A172 (cell line): Measurements from ENCODE around the genes TCEA3, FUCA1, PNRC2 and SRRM1.

- RAMPAGE, long total RNA, result no peak
Observed at GRCh38 chr1:23196525-23197308, 20.6 kb downstream of the HTR1D start.

GRCh38 chr1:23319089-23320247 is 24.6 kb downstream of the HNRNPR start:
- RAMPAGE, long total RNA, result no peak

DNA sequence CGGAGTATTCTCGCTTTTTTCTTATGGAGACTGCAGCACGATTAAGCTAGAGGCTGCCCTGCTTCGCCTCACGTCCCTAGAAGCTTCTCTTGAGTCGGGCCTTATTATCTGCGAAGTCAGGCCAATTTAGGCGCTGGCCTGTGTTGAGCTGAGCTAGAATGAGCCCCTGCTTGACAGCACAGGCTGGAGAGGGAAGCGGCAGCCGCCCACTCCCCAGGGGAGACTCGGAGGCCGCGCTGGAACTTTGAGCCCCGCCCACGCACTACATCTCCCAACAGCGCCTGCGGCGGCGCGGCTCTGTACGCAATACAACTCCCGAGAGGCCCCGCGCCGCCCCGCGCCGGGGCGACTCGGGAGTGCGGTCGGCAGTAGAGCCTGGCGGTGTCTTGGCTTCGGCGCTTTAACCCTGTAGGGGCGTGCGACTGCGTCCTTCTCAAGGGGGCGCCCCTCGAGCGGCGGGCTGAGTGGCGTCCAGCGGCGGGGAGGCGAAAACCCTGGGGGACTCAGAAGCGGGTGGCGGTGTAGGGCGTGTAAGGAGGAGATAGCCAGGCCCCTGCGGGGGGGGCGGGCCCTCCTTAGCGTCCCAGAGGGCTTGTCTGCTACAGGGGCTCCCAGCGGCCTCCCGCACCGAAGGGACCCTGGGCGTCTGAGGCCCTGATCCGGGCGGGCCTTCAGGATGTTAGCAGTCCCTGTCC is 867 bp downstream of the ZNF436 start:
- RAMPAGE, long total RNA, result no peak

GRCh38 chr1:23370858-23371702 is 1.4 kb upstream of the ZNF436 start:
- RAMPAGE, long total RNA, result no peak

DNA sequence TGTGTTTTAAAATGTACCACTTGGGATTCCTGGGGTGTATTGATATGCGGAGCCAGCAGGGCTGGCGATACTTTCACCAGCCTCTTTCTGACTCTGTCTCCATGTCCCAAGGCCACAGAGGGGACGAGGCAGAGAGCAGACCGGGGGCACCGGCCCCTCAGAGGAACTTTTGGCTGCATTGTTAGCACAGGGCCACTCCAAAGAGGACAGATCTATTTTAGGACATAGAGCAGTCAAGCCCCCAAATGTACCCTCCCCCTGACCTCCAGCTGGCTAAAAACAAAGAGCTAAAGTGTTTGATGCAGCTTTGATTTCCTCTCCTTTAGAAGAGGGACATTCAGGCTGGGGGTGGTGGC is 25.5 kb upstream of the ZNF436 start:
- RAMPAGE, long total RNA, result no peak

GRCh38 chr1:23423920-23424965 is at the start of gene TCEA3:
Gene TCEA3, minus strand, starts transcription at chr1:23424748.
- RAMPAGE, long total RNA, result no peak

GRCh38 chr1:23434102-23434717 is 9.7 kb upstream of the TCEA3 start:
- RAMPAGE, long total RNA, result no peak

GRCh38 chr1:23555923-23556517 is 3.3 kb downstream of the ID3 start:
- RAMPAGE, long total RNA, result no peak

DNA sequence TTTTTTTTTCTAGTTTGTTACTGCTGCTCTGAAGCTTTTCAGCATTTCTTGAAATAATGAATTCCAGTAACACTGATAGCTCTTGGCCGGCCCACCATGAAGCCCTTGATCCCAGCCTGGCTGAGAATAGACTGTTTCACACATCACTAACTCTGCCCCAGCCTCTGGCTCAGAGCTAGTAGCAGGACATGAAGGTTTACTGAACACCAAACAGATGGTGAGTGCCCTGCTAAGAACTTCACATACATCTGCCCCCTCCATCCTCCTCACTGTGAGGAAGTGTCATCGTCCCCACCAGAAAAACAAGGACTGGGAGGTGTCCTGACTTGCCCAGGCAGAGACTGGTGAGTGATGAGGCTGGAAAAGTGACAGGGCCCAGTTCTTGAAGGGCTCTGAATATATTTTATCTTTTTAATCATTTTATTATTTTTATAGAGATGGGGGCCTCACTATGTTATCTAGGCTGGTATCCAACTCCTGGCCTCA is 33.2 kb upstream of the ID3 start:
- RAMPAGE, long total RNA, result no peak

- RAMPAGE, long total RNA, result no peak
Observed at GRCh38 chr1:23598339-23599043, 39.2 kb upstream of the ID3 start.

GRCh38 chr1:23651048-23651524 is 40.5 kb upstream of the RPL11 start:
- RAMPAGE, long total RNA, result no peak

- RAMPAGE, long total RNA, result no peak
Observed at GRCh38 chr1:23800361-23800623, 262 bp downstream of the GALE start.

GRCh38 chr1:23868136-23868842 is at the start of gene FUCA1:
Gene FUCA1, minus strand, starts transcription at chr1:23868290.
- RAMPAGE, long total RNA, result no peak

GRCh38 chr1:23910869-23911332 is 2.3 kb downstream of the CNR2 start:
- RAMPAGE, long total RNA, result no peak

DNA sequence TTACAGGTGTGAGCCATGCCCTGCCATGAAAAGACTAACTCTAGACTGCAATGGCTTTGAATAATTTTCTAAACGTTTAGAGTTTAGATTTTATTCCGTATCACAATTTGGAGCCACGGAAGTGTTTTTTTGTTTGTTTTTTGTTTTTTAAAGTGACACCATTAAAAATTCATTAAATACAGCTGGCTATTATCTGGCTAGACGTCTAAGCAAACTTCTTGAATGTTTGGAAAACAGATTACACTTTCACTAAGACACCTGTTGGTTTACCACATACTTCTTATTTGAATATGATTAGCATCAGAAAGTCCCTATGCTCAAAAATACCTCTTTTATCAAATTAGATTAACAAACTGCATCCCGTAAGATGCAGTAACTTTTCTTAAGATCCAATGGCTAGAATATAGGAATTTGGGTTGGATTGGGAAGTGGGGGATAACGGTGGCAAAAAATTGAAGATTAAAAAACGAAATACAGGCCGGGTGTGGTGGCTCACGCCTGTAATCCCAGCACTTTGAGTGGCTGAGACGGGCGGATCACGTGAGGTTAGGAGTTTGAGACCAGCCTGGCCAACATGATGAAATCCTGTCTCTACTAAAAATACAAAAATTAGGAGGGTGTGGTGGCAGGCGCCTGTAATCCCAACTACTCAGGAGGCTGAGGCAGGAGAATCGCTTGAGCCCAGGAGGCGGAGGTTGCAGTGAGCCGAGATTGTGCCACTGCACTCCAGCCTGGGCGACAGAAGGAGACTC is 1.5 kb upstream of the PNRC2 start:
- RAMPAGE, long total RNA, result no peak

- RAMPAGE, long total RNA, result start-site peak on the plus strand at chr1:23959819-23959831, 373 and 376 reads in 2 replicates
Observed at GRCh38 chr1:23959775-23960307, at the start of gene PNRC2. Gene PNRC2, plus strand, starts transcription at chr1:23959828.

- RAMPAGE, long total RNA, result no peak
Observed at GRCh38 chr1:24502019-24502644, 504 bp upstream of the RCAN3 start.

GRCh38 chr1:24567825-24568522 is 12.1 kb downstream of the NCMAP start:
- RAMPAGE, long total RNA, result no peak

DNA sequence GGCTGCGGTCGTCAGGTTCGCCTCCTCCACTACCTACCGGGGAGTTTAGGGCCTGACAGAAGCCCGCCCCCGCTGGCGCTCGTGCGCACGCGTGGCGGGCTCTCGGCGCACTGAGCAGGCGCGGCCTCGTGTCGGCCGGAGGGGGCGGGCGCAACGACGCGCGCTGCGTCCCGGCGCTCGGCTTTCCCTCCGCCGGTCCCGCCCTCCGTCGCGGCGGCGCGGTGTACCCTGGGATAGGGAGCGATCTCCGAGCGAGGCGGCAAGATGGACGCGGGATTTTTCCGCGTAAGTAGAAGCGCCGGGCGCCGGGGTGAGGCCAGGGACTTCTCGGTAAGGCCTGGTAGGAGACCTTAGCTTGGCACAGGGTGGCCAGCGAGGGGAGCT is at the start of gene SRRM1:
SRRM1 (plus strand) TSS at position 240 of the 384 bp plus-strand sequence.
- RAMPAGE, long total RNA, result start-site peak on the plus strand centred at position 236 of the sequence, 47 bp wide, 45 and 491 reads in 2 replicates

- RAMPAGE, long total RNA, result no peak
Observed at GRCh38 chr1:24655282-24656098, 12.4 kb downstream of the SRRM1 start.